Vein endothelial cell (primary cell): Measurements from ENCODE around the gene PLA2G2C.

GRCh38 chr1:19336207-19337240 lies 24.4 kb downstream of the SLC66A1 start:
- CAGE, long polyA plus RNA, result no peak

GRCh38 chr1:19341955-19342735 lies 30.0 kb downstream of the SLC66A1 start:
- CAGE, long polyA plus RNA, result no peak

- CAGE, long polyA plus RNA, result no peak
Measured at GRCh38 chr1:19369758-19370233, 57.7 kb downstream of the SLC66A1 start.

DNA sequence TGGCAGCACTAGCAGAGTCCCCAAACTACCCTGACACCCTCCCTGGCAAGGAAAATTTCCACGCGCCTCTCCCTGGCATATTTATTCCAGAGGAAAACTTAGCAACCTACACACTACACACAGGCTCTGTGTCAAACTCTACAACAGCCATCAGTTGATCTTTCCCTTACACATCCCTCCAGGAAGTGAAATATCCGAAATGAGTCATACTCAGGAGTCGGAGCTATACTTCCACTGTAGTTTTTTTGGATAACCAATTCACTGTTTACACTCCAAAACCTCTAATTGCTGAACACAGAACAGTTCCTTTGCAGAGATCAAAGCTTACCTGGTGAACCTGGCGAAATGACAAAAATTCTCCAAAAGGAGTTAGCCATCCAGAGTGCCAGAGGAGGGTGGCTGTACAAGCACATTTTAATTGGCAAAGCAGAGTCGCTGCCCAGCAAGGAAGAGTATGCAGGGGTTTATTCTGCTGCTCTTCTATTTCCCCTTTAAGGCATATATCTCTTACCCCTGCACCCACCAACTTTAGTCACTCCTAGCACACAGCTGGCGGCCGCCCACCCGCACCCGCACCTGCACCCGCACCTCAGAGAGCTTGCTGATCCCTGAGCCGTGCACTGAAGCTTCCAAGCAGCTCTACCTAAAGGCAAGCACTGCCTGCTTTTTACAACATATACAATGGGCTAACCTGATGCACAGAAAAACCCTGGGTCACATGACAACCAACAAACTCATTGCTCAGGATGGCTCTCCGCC lies 55.0 kb downstream of the CAPZB start:
- CAGE, long polyA plus RNA, result no peak

- CAGE, long polyA plus RNA, result no peak
Measured at GRCh38 chr1:19442356-19443243, 42.7 kb downstream of the CAPZB start.

- CAGE, long polyA plus RNA, result no peak
Measured at GRCh38 chr1:19450440-19451281, 34.7 kb downstream of the CAPZB start.

GRCh38 chr1:19455291-19456009 lies 29.9 kb downstream of the CAPZB start:
- CAGE, long polyA plus RNA, result no peak

GRCh38 chr1:19465978-19466596 lies 19.3 kb downstream of the CAPZB start:
- CAGE, long polyA plus RNA, result no peak

- CAGE, long polyA plus RNA, result no peak
Measured at GRCh38 chr1:19478321-19478949, 6.9 kb downstream of the CAPZB start.

GRCh38 chr1:19483232-19483713 lies 2.1 kb downstream of the CAPZB start:
- CAGE, long polyA plus RNA, result no peak

- CAGE, long polyA plus RNA, result no peak
Measured at GRCh38 chr1:19494823-19495656, 9.7 kb upstream of the CAPZB start.

DNA sequence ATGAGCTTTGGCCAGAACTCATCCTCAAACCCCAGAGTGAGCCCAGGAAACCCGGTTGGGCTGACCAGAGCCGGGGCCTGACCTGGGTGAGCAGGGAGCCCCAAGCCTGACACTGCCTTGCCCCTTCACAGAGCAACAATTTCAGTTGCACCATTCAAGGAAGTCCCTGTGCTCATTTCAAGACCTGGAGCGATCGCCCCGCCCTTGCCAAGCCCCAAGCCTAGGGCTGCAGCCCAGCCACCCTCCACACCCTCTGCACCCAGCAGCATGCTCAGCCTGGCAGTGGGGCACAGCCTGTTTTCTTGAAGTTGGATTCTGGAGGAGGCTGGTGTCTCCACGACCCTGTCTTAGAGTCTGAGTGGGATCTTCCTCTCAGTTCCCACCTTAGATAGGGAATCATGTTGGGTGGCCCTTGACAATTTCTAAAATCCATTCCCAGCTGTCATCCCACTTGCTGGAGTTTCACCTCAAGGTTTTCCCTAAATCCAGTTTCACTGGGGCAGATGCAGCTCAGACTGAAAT lies 2.4 kb downstream of the NBL1 start:
- CAGE, long polyA plus RNA, result no peak

- CAGE, long polyA plus RNA, result no peak
Measured at GRCh38 chr1:19726802-19727127, 62.1 kb downstream of the HTR6 start.

DNA sequence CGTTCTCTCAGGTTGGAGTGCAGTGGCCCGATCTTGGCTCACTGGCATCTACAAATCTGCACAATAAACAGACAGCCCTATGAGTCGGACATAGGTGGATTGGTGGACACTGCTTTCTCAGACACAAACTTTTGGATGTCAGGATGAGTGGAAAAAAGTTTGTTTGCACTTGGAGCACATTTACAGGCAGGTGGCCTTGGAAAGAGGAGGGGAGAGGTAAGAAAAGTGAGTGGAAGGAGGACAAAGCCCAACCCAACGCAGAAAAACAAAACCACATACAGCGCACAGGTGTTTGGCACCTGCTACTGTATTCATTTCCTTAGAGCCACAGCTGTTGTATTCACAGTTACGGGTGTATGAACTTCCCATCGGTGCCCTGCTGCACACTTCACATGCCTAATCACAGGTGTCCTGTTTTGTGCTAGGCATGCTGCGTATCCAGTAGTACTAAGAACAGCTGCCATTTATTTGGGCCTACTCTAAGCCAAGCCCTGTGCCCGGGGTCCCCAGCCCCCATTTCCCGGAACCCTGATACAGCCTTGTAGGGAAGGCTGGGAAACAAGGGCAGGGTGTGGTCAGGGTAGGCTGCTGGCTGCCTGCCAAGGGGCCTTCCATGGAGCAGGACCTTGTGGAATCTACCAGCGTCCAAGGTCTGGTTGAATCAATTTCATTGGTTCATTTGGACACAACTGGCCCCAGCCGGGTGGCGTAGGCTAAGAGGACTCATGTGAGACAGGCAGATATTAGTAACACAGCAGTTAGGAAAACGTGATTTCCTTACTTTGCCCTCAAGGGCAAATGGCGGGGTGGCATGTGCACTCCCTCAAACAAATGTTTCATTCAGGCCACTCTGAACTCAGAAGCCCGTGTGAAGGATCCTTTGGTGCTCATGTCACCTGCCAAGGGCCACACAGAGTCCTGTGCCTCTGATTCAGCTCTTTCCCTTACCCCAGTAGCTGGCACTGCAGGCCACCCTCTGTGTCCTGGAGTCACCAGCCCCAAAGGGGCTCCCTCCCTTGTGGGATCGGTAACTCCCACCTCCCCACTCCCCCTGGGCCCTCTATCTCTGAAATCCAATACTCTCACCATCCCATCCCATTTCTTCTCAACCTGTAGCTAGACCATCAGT lies 852 bp upstream of the RNF186 start:
- CAGE, long polyA plus RNA, result no peak

- CAGE, long polyA plus RNA, result no peak
Measured at GRCh38 chr1:19845113-19845599, 30.1 kb upstream of the RNF186 start.

DNA sequence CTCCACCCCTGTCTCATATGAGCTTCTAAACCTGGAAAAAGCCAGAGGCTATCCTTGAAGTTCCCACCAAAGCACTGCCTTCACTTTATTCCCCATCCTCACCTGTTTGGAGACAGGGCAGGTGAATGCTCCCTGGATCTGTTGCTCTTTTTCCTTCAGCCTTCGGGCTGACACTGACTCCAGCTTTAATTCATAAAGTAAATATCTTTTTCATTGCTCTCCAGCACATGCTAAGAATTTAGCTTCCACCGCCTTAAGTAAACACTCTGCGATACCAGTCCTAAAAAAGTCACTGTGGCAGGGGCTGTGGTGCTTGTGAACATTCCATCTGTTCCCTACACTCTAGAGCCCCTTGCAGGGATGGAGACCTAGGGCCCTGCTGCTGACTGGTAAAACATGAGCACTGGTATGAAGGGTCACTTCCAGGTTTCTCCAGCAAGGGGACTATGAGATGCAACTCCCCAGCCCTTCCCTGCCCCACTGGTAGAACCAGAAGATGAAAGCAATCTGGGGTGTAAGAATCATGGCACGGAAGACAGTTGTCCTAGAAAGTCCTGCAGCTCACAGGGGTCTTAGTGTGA lies 932 bp upstream of the PLA2G2A start:
- CAGE, long polyA plus RNA, result no peak

GRCh38 chr1:19988316-19988612 lies 8.8 kb upstream of the PLA2G2A start:
- CAGE, long polyA plus RNA, result no peak

GRCh38 chr1:20029142-20030165 lies 40.5 kb upstream of the PLA2G5 start:
- CAGE, long polyA plus RNA, result no peak

DNA sequence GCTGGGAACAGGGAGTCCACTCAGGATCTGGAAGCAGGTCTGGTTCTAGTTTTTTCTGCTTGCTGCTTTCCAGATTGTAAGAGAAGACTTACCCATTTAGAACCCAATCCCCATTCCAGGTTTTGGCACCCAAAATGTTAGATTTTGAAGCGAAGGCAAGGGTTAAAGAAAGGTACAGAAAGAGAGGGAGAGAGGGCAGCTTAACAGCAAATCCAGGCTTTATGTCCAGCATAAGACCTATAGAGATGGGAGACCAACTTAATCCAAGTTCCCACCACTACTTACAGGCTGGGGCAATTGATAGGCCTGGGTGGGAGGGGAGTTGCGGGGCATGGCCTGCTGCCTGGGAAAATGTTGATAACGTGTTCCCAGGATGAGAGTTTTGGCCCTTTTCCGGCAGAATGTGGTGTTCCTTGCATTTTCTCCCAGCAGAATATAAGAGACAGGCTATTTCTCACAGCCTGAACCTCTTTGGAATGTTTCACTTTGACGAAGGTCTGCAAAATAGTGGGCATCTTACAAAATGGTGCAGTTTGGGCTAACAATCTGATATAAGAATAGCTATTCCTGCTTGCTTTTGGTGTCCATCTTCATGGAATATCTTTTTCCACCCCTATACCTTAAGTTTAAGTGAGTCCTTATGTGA lies 34.9 kb upstream of the PLA2G5 start:
- CAGE, long polyA plus RNA, result no peak

GRCh38 chr1:20186326-20186935 lies at the start of gene PLA2G2C:
TSS of gene PLA2G2C (minus strand) at chr1:20186518.
- CAGE, long polyA plus RNA, result no peak